Parotid gland (tissue), 1 donor: ENCODE measurements around the genes TAS2R1, ANKRD33B and CTNND2.

GRCh38 chr5:7251121-7251614 is 144.8 kb upstream of the ADCY2 start:
- PRO-cap: no peak

DNA sequence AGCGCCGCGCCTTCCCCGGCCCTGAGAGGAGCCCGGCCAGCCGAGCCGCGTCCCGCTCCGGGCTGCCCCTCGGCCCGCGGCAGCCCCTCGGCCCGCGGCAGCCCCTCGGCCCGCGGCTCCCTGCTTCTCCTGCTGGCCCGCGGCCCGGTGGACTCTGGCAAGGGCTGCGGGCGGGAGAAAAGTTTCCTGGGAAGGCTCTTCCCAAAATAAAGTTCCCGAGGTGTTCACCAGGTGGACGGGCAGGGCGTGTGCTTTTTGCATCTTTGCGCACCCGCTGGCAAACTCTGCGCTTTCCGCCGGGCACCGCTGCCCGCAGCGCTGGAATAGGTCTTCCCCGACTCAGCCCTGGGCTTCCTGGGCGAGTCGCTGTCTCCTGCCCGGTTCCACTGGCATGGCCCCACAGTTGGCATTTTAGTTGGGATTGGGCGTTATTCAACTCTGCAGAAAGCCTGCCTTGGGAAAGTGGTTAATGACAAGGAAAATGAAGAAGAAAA is 639 bp downstream of the ADCY2 start:
- PRO-cap: no peak

DNA sequence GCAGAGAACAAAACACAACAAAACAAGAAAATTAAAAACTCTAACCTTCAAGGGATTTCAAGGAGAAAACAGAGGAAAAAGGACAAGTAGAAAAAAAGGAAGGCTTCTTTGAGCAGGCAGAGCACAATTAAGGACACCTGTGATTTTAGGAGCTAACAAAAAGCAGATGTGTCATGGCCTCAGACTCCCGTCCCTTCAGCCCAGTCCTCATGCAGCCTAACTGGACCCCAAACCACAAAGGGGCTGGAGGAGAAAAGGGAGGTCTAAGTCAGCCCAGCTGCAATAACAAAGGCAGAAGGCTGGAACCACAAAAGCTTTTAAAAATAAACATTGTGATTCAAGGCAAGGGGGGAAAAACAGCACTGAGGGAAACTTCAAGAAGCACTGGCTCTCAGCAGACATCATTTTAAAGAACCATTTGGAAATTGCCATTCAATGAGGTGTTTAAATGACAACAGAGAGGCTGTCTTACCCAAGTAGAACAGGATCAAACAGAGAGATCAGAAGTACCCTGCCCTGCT is 89.4 kb downstream of the SEMA5A start:
- PRO-cap: no peak

DNA sequence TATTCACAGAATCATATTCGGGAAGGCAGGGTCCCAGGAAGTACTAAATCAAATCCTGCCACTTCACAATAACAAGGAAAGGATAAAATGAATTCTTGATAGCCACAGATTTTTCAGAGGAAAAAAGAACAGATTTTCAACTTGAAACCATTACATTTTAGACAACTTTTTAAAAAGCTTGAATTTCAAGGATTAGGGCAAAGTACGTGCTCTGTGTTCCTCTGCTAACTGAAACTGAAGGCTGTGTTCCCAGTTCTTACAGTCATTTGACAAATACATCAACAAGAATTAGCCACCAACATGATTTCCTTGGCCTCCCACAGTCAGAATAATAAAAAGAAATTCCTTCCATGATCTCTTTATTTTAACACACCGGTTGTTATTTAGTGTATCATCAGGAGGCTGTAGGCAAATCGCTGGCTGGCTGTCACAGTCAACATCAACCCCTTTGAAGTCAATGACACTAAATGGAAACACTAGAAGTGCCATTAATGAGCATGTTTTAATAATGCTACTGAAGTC is 61.8 kb downstream of the SEMA5A start:
- PRO-cap: no peak

DNA sequence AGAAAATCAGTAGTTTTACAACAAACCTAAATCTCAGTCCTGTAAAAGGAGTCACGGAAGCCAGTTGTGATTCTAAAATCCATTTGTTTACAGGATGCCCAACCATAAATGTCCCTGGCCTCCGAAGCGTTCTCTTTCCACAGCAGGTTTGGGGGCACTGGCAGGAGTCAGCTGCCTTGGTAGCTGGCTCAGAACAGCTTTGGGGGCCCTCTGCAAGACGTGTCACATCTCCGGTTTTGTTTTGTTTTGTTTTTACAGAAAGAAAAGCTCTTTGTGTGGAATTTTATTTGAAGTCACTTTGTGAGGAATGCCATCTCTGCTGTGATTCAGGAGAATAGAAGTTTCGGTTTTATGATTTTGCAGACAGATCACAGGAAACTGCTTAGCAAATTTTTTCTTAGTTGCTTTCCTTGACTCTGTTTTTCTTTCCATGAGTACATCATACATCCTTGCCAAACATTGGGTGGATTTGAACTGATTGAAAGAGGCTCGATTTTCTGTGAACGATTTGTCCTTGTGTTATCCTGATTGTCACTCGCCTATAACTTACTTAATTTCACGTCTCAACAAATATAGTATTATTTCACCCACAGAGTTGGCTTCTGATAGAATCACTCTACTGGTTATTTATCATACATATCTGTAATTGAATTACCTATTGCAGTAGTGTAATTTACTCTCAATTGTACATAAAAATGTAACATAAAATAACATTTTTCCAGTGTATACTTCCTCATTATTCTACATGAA is 5.1 kb downstream of the SEMA5A start:
- PRO-cap: no peak

DNA sequence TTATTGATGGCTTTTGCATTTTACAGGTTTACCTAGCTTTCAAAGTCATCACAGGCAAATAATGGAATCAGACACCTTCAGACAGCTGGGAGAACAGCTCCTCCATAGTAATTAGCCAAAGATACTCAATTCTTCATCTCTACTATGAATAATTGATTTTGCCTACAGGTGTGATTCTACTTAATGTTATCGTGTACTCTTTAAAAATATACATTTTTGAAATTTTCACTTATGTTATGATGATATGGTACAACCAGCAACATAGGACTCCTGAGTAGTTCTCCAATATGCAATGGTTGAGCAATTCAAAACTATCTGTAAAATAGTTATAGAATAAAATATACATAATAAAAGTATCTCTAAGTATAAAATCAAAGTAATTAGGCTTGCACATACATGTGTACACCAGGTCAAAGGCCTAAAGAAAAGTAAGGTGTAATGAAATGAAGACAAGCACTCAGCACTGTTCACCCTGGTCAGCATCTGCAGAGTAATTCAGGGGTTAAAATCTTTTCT is at the start of gene TAS2R1:
Gene TAS2R1 (minus strand): TSS at position 94 of the 516 bp plus-strand sequence.
- PRO-cap: no peak

GRCh38 chr5:10265182-10266101 is 15.4 kb downstream of the CCT5 start:
- PRO-cap: no peak

GRCh38 chr5:10306361-10307271 is 1.1 kb downstream of the CMBL start:
- PRO-cap: no peak

GRCh38 chr5:10377889-10378609 is 24.6 kb downstream of the MARCHF6 start:
- PRO-cap: no peak

- PRO-cap: no peak
Measured at GRCh38 chr5:10417825-10418501, 23.7 kb upstream of the ROPN1L start.

GRCh38 chr5:10423002-10423635 is 18.6 kb upstream of the ROPN1L start:
- PRO-cap: no peak

- PRO-cap: bidirectional peak, plus-strand start at chr5:10564330, minus-strand start at chr5:10564169
Measured at GRCh38 chr5:10563655-10564470, at the start of gene ANKRD33B. Gene ANKRD33B, plus strand, starts transcription at chr5:10564070.

DNA sequence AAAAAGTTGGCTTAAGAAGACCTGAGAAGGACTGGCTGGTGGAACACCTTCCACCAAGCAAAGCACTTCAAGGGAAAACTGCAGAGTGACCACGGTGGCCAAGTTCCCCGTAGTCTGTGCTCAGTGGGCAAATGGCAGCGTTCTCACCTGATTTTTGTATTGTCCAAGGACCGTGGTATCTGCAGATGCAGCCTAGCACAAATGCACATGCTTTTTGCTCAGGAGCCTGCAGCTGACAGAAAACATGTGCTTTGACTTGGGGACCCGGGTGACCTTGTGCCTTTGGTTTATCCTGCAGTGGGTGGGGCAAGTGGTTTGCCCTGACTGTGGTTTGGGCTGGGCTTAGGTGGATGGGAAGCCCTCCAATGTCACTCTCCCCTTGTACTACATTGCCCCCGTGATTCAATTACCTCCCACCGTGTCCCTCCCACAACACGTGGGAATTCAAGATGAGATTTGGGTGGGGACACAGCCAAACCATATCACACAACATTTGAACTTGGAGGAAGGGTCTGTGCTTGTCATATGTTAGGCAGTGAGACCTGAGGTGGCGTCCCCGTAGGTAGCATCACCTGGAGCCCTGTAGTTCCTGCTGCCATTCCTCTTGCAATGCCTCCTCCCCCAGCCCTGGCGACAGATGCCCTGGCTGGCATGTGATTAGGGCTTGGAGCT is 1.9 kb downstream of the ANKRD33B start:
- PRO-cap: no peak

DNA sequence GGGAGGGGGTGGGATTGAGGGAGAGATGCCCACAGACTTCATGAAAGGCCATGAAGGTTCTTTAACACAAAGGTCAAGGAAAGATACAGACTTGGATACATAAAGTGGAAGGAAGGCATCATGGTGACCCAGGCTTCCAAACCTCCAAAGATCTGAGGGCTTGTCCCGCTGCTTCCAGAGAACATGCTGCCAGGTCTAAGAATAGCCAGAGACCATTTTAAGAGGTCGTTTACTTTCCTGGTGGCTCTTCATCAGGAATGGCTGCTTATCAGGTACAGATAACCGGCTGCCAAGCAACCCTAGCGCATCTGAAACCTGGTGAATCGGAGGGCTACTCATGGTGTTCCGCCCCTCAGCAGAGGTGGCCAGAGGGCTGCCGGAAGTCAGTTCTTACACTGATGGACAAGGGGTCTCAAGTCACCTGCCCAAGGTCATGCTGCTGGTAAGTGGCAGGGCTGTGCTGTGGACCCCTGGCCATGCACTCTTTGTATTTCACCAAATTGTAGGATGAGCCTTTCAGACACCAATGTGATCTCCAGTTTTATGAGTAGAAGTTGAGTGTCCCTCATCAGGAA is 251.3 kb upstream of the DAP start:
- PRO-cap: no peak

DNA sequence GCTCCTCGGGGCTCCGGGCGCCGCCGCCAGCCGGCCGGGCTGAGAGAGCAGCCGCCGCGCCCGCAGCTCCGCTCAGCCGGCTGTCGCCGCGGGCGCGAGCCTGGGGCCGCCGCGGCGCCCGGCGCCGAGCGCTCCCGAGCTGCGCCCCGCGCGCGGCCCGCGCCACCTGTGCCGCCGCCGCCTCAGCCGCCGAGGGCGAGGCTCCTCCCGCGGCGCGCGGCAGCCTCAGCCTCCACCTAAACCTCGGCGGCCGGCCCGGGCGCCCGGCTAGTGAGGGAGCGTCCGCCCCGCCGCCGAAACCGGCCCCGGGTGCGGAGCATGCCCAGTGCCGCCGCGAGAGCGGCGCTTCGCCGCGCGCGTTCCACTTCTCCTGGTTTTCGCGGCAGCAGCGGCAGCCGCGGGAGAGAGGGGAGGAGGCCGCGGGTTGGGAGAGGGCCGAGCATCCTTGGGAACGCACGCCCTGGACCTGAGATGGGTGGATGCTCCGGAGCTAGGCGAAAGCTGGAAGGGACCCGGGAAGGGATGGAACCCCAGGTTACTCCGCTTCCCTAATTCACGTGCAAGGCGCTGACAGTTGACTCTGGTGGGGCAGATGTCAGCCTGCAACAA is at the start of gene CTNND2:
Gene CTNND2 (minus strand): TSS at position 313 of the 609 bp plus-strand sequence.
- PRO-cap: no peak

DNA sequence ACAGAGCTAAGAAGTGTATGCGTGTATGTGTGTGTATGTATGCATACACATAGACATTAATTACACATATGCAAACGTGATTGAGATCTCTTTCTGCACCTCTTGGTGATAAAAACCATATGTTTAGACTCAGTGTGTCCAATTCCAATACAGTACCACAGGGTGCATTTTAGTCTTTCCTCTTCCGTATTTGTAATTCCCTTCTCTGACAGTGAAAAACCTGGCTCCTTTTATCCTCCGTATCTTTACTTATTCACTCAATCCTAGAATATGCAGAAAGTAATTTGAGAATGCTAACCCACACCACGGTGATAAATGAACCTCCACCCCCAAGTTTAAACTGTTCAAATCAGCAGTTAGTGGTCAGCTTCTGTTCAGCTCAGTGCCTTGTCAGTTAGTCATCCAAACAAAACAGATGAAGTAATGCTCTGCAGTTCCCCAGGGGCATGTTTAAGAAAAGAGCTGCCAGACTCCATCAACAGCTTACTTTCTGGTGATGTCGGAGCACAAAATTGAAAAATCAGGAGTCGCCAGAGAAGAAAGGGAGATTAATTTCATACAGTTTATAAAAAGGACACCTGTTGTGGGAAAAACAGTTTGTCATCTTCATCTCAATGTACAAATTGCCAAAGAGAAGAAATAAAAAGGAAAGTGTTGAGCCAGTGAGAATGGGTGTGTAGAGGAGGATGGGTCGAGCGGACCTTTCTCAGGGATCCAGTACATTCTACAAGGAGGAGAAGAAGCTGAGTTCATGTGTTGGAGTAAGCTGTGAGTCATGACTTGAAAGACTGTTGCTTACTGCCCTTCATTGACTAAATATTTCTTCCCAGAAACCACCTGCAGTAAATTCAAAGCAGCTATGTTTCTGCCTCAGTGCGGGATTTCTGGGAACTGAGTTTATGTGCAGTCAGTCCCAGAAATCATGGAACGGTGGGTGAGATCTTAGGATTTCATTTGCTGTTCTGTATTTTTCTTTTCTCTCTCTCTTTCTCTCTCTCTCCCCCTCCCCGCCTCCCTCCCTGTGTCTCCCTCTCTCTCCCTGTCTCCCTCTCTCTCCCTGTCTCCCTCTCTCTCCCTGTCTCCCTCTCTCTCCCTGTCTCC is 13.6 kb downstream of the TRIO start:
- PRO-cap: no peak

- PRO-cap: no peak
Measured at GRCh38 chr5:14163854-14164577, 20.9 kb downstream of the TRIO start.

GRCh38 chr5:14172084-14173047 is 29.2 kb downstream of the TRIO start:
- PRO-cap: no peak

GRCh38 chr5:14183638-14183926 is 40.4 kb downstream of the TRIO start:
- PRO-cap: no peak

DNA sequence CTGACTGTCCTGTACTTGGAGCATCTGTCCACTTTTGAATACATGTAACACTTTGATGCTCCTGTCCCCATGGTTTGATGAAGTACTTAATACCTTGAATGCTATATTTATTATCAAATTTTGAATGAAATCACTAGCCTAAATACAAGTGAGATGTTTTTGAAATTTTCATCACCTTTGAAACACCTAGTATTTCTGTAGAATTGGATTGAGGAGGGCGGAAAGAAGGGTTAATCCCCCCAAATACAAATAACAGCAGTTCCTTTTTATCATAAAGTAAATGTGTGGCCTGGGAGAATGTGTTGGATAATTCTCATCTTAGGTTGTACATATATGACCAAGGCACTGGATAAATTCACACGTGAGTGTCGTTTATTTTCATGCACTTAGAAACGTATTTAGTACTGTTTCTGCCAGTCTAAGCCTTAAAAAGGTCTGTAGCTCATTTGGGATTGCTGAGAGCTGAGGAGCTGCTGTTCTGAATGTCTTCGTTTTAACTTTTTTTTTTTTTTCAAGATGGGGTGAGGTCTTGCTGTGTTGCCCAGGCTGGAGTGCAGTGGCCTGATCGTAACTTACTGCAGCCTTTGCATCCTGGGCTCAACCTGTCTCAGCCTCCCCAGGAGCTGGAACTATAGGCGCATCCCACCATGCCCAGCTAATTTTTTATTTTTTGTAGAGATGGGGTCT is 46.2 kb downstream of the TRIO start:
- PRO-cap: no peak